ENCODE measurements around the genes FAH, TMC3 and CPEB1.

- PRO-cap, result no peak
- RAMPAGE, long total RNA, 2 experiments, result no peak in any of the 2 experiments
Measured at GRCh38 chr15:79895689-79896269, 1.0 kb downstream of the MTHFS start.

DNA sequence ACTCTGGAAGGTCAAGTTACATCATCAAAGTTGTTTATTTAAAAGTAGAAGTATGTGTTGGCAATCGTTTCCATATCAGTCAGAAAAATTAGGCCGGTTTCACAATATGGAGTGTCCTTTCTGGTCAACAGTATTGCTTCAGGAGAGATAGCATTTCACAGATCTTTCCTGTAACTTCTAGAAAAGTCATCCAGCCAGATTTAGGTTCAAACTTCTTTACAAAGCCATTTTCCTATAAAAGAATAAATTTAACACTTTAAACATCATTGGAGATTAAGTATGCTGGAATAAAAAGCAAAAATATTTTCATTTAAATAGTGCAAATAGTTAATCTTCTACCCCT, 10.1 kb downstream of the BCL2A1 start:
- PRO-cap, result no peak
- RAMPAGE, long total RNA, 2 experiments, result no peak in any of the 2 experiments

- PRO-cap, result no peak
- RAMPAGE, long total RNA, 2 experiments, result no peak in any of the 2 experiments
Measured at GRCh38 chr15:80060410-80061404, 1.2 kb downstream of the ZFAND6 start.

DNA sequence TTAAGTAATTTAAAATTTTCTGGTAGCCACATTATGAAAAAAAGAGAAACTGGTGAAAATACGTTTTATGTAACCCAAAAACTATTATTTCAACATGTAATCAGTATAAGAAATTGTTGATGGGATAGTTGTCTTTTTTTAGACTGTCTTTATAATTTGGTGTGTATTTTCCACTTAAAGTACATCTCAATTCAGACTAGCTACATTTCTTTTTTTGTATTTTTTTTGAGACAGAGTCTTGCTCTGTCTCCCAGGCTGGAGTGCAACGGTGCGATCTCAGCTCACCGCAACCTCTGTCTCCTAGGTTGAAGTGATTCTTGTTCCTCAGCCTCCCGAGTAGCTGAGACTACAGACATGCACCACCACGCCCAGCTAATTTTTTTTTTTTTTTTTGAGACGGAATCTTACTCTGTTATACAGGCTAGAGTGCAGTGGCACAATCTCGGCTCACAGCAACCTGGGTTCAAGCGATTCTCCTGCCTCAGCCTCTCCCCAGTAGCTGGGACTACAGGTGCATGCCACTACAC, 3.8 kb downstream of the ZFAND6 start:
- PRO-cap, result no peak
- RAMPAGE, long total RNA, 2 experiments, result no peak in any of the 2 experiments

DNA sequence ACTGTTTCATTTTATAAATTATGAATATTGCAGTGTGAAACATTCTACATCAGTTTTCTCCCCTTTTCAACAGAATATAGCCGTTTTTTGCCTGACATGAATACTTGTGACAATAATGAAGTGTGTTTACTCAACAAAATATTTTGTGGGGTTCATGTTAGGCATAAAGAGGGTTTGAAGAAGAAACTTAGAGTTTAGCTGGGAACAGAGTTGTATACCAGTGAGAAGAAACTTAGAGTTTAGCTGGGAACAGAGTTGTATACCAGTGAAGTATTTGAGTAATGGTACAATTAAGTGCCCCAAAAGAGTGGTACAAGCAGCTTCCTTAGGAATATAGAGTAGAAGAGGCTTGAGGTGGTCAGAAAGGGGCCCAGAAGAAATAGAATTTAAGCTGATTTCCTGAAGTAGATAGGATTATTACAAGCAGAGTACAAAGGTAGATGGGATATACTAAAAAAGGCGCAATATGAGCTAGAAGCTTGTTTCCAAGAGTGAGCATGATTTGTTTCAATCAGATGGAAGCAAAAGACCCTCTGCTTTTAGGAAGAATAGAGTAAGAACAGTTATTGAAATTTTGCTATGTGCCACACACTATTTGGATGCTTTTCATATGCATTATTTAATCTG, 39.1 kb upstream of the FAH start:
- PRO-cap, result no peak
- RAMPAGE, long total RNA, 2 experiments, result start-site peak on the plus strand in 1 of 2 experiments, centred at position 320 of the sequence, 5 reads per replicate

- PRO-cap, result no peak
- RAMPAGE, long total RNA, 2 experiments, result no peak in any of the 2 experiments
Measured at GRCh38 chr15:80127163-80127760, 25.5 kb upstream of the FAH start.

DNA sequence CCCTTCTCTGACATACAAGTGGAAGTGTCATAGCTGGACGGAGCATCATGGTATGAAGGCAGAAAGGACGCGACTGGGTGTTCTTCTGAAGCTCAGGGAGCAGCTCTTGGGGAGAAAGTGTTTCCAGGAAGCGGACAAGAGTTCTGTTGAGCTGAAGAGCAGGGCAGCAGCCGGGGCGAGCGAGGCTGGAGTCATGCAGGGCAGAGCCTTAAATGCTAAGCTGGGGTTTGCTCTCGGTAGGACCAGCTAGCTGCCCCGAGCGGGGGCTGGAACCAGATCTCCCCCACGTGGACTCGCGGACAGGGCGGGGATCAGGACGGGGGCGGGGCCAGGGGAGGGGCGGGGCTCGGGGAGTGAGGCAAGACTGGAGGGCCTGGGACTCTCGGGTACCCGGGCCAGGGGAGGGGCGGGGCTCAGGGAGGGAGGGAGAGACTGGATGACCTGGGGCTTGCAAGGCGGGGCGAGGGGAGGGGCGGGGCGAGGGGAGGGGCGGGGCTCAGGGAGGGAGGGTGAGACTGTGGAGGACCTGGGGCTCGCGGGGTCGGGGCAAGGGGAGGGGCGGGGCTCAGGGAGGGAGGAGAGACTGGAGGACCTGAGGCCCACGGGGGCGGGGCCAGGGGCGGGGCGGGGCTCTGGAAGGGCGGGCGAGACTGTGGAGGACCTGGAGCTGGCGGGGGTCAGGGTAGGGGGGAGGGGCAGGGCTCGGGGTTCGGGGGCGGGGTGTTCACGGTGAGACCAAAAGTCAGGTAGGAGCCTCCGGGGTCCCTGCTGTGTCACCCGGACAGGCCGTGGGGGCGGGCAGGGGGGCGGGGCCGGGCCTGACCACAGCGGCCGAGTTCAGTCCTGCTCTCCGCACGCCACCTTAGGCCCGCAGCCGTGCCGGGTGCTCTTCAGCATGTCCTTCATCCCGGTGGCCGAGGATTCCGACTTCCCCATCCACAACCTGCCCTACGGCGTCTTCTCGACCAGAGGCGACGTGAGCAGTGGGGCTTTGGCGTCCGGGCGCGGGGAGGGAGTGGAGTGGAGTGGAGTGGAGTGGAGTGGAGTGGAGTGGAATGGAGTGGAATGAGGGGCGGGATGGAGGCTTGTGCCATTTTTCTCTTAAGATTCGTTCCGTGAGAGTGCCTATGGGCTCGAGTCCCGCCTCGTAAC, at the start of gene FAH:
Gene FAH, plus strand, starts transcription at position 840 of the 1,152 bp plus-strand sequence.
- PRO-cap, result unidirectional peak, plus-strand start at position 635 of the sequence; unidirectional peak, plus-strand start at position 827 of the sequence; unidirectional peak, plus-strand start at position 865 of the sequence
- RAMPAGE, long total RNA, 2 experiments, result start-site peak on the plus strand in 2 of 2 experiments, centred at positions 682 to 866 of the sequence, 27 to 40 reads per replicate

DNA sequence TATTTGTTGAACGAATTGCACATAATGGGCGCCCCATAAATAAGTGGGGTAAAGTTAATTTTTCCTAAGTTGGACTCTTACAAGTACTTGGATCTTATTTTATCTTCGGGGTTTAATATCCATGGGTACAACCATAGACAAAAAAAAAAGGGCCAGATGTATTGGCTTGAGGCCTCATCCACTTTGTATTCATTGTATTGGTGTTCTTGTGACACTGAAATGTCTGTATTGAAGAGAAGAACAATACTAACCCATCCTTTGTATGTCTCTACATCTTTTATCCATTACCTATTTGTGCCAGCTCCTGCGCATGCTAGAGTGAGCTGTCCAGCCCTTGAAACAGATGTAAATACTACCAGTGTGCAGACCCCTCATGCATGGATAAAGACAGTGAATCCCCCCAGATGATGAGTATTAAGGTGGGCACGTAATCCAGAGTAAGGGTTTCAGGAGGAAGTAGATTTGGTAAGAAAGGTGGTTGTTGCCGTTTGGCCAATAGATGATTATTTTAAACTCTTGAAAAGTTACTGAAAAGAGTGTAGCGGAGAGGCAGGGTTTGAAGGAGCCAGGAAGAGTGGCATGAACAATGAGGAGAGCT, 4.3 kb downstream of the ABHD17C start:
- PRO-cap, result no peak
- RAMPAGE, long total RNA, 2 experiments, result no peak in any of the 2 experiments

DNA sequence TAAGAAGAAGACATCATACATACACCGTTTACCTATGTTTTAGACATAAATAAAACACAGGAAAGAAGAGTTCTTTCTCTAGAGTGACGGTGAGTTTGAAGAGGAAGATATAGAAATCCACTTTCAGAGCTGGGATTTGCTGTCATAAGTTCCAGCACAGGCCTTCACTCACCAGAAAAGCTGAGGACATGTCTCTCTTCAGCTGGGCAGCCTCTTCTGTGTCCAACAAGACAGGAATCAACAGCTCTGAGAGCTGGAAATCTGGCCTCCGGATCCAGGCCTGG, 2.9 kb upstream of the CEMIP start:
- PRO-cap, result no peak
- RAMPAGE, long total RNA, 2 experiments, result no peak in any of the 2 experiments

DNA sequence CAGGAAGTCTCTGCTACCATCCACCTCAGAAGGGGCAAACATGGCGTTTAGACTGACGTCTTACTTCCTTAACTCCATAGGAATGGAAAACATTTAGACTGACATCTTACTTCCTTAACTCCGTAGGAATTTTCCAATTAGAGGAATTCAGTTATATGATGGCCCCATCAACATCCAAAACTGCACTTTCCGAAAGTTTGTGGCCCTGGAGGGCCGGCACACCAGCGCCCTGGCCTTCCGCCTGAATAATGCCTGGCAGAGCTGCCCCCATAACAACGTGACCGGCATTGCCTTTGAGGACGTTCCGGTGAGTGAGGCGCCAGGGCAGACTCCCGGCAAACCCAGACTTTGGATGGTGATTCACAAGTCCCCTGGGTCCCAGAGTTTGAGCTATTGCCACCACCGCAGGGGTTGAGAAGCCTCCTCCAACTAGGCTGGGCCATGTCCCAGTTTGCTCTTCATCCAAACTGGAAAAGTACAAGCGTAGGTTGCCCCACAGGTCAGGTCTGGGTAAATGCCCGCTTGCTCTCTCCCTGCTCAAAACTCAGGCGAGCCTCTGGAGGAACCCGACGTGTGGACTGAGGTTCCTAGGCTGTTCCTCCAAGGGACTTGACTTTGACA, 57.8 kb downstream of the MESD start:
- PRO-cap, result no peak
- RAMPAGE, long total RNA, 2 experiments, result no peak in any of the 2 experiments

GRCh38 chr15:81003313-81003945, 2.7 kb downstream of the TLNRD1 start:
- PRO-cap, result no peak
- RAMPAGE, long total RNA, 2 experiments, result no peak in any of the 2 experiments

DNA sequence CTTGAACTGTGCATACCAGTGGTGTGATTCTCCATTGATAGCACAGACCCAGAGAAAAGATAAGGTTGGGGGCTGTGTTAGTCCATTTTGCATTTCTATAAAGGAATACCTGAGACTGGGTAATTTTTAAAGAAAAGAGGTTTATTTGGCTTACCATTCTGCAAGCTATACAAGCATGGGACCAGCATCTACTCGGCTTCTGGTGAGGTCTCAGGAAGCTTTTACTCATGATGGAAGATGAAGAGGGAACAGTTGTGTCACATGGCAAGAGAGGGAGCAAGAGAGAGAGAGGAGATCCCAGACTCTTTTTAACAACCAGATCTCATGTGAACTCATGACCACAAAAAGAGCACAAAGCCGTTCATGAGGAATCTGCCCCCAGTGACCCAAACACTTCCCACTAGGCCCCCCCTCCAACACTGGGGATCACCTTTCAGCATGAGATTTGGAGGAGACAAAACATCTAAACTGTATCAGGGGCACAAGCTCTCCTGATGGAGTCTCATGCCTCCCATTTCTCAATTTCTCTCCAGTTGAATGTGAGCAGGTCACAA, 38.5 kb downstream of the IL16 start:
- PRO-cap, result no peak
- RAMPAGE, long total RNA, 2 experiments, result no peak in any of the 2 experiments

DNA sequence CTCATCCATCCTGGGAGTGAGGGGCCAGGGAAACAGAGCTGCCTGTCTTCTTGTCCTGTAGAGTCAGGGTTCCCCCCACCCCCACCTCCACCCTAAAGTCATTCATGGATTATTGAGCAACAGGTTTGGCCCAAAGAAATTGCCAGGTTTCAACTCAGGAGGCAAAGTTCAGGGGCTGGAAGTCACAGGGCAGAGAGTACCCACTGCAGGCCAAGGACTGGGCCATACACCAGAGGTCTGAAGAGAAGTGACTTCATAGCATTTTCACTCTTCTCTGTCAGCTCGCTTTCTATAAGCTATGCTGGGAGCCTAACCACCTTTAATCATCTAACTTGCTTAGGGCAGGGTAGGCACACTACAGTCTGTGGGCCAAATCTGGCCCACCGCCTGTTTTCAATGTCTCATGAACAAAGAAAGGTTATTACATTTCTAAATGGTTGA, 50.1 kb downstream of the STARD5 start:
- PRO-cap, result no peak
- RAMPAGE, long total RNA, 2 experiments, result no peak in any of the 2 experiments

DNA sequence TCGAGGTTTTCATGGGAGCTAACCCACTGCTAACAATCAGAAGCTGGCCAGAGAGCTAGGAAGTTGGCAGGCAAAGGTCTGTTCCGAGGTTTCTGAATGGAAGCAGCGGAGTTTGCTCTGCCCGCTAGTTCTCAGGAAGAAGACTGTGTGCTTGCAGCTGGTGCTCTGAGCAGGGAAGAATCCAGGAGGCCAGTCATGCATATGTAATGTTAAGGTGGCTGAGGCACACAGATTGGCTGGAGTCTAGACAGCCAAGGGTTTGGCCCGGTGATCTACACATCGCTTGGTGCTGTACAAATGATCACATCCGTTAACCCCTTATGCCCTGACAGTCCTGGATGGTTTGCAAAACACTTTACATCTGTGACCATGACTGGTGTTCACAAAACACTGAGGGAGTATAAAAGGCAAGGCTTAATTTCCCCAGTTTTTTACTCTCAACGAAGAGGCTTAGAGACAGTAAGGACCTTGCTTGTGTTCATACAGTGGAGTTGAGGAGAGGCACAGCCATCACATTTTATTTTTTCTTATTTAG, at the start of gene TMC3:
Gene TMC3, minus strand, starts transcription at position 149 of the 535 bp plus-strand sequence.
- PRO-cap, result no peak
- RAMPAGE, long total RNA, 2 experiments, result no peak in any of the 2 experiments

GRCh38 chr15:81914750-81915614, 130.8 kb downstream of the MEX3B start:
- PRO-cap, result no peak
- RAMPAGE, long total RNA, 2 experiments, result no peak in any of the 2 experiments

GRCh38 chr15:82088837-82089103, 43.0 kb upstream of the MEX3B start:
- PRO-cap, result unidirectional peak, plus-strand start at chr15:82088984
- RAMPAGE, long total RNA, 2 experiments, result no peak in any of the 2 experiments

DNA sequence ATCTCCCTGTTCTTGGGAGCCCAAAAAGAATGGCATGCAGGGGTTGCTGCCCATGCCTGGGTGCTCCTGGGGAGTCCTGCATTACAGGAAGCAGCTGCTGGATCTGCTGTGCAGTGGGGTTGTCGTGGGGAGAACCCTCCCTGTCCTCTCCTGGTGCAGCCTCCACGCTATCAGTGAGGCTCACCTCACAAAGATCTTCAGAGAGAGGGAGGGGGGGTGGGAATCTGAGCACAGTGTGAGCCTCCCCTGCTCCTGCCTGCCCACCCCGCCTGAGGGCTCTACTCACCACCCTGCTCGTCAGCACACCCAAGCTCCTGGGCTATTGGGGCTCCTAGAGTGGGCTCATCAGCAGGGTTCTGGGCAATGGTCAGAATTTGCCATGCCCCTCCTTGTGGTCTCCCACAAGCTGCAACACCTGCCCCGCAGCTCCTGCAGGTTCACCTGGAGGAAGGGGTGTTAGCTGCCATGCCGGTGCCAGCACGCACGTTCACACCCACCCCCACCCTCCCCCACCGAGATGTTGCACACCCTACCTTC, 47.0 kb downstream of the GOLGA6L9 start:
- PRO-cap, result no peak
- RAMPAGE, long total RNA, 2 experiments, result no peak in any of the 2 experiments

DNA sequence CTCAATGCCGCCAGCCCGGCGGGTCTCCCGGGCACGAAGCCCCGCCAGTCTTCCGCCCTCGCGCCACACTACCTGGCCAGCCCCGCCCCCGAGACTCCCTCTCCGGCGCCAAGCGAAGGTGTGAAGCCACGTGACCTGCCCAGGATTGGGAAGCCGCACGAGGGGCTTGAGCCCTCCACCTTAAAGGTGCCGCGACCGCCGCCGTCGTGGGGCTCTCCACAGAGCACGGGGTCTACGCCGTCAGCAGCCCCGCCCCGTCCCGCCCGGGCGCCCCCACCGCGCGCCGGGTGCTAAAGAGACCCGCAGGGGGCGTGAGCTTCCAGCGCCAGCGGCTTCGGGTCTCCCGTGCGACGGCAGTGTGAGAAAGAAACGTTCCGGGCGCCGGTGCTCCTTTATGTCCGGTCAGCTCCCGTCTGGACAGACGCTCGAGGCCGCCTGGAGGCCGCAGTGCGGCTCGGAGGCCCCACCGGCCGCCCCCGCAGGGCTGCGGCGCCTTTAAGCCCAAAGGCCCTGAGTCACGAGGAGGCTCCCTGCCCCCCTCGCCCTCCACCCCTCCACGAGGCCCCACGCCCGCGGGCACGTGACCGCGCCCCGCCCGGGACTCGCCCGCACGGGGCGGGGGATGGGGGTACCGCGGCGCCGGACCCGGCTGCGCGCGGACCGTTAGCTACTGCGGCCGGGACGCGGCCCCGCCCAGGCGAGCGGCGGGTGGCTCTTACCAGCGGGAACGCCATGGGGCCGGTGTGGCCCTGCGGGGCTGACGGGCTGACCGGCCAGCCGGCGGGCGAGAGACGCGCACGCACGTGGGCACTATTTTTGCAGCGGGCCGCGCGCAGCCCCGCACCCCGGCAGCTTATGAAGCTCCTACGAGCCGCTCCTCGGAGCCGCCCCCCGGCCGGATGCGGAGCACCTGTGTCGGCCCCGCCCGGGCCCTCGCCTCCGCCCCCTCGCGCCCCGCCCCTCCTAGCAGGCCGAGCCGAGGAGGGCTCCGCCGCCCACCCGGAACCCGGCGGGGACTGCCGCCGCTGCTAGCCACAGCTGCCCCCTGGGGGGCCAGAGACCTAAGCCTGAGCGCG, at the start of gene CPEB1:
Gene CPEB1, minus strand, starts transcription at position 227 of the 1,076 bp plus-strand sequence.
- PRO-cap, result no peak
- RAMPAGE, long total RNA, 2 experiments, result no peak in any of the 2 experiments

DNA sequence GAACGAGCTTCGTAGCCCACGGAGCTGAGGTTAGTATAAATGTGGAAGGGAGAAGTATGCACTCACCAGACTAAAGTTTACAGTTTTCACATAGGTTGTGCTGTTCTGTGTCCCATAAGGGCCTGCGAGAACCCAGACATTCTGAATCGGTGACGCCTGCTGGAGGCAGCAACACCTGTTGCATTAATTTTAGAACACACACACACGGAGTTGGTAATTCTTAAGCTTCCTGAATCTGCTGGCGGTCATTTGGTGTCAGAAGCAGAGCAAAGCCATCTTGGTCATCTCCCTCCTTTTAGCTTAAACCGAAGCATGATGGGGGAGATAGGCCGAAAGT, 41.1 kb upstream of the AP3B2 start:
- PRO-cap, result no peak
- RAMPAGE, long total RNA, 2 experiments, result no peak in any of the 2 experiments

DNA sequence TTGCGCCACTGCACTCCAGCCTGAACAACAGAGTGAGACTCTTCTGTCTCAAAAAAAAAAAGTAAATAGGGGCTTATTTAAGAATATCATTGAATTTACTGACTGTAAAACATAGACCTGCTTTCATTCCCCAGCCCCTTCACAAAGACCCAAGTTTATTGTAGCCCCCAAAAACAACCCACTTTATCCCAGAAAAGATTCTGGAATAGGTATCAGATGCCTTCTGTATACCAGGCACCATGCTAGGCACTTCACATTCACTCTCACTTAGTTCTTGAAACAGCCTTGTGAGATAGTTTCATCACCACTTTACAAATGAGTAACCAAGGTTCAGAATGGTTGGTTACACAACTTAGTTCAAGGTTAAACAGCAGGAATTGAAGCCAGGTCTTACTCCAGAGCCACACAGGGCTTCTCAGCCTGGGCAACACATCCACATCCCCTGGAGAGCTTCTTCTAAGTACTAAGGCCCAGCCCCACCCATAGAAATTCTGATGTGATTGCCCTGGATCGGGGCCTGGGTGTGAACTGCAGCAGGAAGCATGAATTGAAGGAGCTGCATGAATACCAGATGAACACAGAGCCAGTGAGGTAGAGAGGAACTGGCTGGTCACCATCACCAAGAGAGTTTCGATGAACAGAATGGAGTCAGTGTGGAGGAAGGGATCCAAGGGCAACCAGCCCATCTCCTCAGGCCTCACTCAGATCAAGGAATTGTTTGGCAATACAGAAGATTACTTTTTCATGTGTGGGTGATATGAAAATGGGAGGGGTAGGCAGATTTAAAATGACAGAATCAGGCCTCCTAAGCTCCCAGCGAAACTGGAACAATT, 18.7 kb downstream of the WHAMM start:
- PRO-cap, result no peak
- RAMPAGE, long total RNA, 2 experiments, result start-site peak on the plus strand in 1 of 2 experiments, centred at position 509 of the sequence, 5 reads per replicate